Metanephros (tissue), 2 donors: ENCODE data around the gene TMPRSS11B.

GRCh38 chr4:54941125-54941487 is 184.3 kb downstream of the KDR start:
- RAMPAGE, long total RNA, result no peak

GRCh38 chr4:55118556-55118839 is 6.9 kb downstream of the KDR start:
- RAMPAGE, long total RNA, result no peak

GRCh38 chr4:55270031-55270344 is 76.1 kb upstream of the SRD5A3 start:
- RAMPAGE, long total RNA, result no peak

DNA sequence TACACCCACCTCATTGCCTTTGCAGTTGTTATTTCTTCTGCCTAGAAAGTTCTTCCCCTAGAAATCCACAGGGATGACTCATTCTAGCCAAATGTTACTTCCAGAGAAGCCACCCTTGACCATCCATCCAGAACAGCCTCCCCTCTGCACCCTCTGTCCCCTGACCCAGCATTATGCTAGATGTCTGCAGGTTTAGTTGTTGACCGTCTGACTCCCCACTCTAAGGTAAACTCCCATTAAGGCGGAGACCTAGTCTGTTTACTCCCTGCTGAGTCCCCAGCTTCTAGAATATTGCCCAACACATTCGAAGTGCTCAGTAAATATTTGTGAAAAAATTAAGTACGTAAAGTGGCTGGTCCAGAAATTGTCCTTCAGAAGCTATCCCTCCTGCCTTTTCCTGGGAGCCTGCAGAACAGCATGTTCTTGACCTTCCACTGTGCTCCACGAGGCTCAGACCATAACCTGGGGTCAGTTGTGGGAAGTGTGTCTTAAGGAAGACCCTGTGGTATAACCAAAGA is 11.0 kb downstream of the SRD5A3 start:
- RAMPAGE, long total RNA, result no peak

DNA sequence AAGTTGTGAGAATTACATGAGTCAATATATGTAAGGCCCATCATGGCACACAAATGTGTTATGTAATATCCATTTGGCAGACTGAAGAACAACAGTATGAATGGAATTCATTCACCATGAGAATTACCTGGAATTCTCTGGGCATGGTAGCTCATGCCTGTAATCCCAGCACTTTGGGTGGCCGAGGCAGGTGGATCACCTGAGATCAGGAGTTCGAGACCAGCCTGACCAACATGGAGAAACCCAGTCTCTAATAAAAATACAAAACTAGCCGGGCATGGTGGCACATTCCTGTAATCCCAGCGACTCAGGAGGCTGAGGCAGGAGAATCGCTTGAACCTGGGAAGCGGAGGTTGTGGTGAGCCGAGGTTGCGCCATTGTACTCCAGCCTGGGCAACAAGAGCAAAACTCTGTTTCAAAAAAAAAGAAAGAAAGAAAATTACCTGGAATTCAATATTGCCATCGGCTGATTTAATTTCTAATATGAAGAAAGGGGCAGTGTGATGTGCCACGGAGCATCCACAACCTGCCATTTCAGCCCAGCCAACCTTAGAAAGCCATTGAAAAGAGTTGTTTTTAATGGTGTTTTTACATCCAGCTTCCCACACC is 4.7 kb upstream of the SRP72 start:
- RAMPAGE, long total RNA, result no peak

DNA sequence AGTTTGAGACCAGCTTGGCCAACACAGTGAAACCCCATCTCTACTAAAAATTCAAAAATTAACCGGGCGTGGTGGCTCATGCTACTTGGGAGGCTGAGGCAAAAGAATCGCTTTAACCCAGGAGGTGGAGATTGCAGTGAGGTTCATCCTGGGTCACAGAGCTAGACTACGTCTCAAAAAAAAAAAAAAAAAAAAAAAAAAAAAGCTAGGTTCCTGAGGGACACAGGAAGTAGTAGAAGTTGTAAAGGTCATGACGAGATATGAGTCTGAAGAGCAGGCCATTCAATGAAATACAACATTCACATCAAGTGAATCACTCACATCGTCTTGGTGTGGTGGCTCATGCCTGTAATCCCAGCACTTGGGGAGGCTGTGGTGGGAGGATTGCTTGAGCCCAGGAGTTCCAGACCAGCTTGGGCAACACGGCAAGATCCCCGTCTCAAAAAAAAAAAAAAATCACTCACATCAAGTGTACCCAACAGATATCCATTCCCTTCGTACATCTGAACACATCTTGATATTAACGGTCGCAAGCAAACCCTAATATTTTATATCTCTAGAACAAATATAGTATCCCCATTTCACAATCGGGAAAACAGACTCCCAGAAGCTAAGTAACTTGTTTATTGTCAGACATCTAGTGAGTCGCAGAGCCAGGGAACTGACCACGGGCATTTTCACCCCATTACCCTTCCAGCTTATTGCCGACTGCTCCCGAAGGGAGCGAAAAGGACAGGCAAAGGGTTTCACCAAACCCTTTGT is 930 bp upstream of the SRP72 start:
- RAMPAGE, long total RNA, result no peak

- RAMPAGE, long total RNA, result no peak
Observed at GRCh38 chr4:56658244-56658797, 22.8 kb downstream of the HOPX start.

DNA sequence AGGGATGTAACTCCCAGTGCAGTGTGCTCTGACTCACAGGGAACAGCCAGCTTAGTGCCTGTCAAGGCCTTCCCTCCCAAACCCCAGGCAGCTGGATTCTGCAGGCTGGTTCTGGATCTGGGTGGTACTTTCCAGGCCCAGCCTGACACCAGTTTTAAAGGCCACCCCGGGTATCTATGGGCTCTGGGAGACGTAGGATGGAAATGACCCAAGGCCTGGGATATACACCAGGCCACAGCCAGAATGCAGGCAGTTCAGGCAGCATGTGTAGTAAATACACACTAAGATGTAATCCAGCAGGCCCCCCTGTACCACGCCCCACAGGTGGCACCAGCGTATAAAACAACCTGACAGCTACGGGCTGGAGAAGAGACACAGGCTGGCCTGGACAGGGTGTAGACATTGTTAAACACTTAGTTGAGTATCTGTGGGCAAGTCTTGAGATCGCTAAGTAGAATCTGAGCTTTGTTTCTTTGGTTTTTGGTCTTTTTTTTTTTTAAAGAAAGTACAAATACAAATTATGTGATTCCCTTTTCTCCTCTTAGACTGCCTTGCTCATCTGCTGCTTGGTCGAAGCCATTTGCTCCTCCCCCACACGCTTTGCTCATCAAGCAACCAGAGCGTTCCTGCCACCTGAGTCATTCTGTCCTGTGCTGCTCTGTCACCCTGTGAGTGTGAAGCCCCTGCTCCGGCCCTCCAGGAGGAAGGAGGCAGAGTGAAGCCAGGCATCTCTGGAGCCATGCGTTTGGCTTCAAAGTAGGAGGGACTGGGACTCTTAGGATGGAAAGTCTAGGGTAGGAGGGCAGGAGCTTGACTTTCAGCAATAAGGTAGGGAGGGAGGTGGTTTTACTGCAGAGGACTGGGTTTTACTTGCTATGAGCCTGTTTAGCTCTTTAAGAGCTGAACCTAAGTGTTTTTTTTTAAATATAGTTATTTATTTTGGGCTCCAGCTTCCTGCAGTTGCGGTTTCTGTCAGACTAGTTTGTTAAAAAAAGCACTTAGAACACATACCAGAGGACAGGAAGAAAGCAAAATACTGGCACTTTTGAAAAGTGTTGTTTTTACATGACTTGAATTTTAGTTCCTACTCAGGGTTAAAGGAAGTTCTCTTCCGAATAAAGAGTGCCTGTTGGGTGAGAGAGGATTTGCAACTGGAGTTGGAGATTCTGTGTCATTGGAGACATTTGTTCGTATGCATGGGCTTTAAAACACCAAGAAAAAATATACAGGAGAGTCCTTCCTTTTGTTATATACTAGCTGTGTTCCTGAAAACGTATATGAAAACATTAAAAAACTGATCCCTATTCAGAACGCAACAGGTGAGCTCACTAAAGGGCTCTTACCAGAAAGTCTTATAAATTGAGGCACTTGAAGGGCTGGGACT is 63.7 kb downstream of the SPINK2 start:
- RAMPAGE, long total RNA, result no peak

DNA sequence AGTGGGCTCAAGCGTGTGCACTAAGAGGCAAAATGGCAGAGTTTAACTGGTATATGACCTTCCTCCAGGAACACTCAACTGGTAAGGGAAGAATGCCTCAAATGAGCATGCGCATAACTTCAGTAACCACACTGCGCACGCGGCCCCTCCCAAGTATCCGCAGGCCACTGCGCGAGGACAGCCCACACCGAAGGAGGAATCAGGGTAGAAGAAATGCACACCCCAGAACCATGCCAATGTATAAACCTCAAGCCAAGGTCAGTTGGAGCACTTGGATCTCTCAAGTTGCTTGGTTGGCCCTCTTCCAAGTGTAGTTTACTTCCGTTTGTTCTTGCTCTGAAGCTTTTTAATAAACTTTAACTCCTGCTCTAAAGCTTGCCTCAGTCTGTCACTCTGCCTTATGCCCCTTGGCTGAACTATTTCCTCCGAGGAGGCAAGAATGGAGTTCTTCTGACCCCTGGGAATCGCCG is 21.9 kb upstream of the SPINK2 start:
- RAMPAGE, long total RNA, result no peak

DNA sequence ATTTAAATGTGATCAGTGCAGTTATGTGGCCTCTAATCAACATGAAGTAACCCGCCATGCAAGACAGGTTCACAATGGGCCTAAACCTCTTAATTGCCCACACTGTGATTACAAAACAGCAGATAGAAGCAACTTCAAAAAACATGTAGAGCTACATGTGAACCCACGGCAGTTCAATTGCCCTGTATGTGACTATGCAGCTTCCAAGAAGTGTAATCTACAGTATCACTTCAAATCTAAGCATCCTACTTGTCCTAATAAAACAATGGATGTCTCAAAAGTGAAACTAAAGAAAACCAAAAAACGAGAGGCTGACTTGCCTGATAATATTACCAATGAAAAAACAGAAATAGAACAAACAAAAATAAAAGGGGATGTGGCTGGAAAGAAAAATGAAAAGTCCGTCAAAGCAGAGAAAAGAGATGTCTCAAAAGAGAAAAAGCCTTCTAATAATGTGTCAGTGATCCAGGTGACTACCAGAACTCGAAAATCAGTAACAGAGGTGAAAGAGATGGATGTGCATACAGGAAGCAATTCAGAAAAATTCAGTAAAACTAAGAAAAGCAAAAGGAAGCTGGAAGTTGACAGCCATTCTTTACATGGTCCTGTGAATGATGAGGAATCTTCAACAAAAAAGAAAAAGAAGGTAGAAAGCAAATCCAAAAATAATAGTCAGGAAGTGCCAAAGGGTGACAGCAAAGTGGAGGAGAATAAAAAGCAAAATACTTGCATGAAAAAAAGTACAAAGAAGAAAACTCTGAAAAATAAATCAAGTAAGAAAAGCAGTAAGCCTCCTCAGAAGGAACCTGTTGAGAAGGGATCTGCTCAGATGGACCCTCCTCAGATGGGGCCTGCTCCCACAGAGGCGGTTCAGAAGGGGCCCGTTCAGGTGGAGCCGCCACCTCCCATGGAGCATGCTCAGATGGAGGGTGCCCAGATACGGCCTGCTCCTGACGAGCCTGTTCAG is 22.4 kb downstream of the REST start:
- RAMPAGE, long total RNA, result no peak

DNA sequence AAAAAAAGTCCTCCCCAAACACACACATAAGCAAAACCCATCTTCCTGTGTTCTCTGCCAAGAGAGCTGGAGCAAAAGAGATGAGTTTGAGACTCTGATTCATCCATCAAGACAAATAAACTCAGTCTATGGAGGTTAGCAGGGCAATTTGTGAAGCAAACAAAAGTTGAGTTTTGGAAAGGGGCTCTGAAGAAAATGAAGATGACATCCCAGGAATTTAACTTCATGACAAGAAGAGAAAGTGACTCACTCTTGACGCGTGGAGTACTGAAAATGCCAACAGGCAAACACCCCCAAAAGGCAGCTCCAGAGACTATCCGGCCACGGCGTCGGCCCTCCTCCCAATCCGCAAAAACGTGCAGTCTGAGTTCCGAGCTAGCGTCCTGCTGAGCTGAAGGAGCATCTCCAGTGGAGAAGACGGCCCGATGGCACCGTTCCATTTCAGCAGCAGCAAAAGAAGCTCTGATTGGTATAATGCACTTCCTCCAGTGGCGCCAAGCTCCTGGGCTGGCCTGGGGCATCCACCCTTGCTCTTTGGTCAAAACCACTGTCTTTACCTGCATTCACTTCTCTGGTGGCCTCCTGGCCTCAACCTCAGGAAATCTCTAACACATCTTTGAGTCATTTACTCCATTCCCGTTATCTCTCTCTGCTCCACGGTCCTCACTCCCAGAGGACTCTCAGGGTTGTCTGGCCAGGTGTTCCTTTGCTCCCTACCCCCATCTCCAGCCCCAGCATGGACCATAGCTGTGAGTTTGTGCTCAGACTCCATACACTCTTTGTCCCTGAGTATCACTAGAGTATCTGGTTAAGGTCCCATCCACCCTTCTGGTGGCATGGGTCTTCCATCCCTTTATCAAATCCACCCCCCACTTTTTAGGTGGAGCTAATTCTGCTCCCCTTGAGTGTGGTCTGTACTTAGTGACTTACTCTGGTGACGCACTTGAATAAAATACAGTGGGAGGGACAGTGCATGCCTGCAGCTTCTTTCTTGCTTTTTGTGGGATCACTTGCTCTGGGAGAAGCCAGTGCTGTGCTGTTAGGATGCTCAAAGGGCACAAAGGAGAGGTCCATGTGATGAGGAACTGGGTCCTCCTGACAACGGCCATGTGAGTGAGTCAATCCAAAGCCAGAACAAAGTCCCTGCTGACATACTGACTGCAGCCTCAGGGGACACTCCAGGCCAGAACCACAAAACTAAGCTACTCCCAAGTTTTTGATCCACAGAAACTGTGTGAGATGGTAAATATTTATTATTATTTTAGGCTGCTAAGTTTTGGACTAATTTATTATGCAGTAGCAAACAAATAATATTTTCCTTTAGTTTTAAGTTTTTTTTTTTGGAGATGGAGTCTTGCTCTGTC is 44.5 kb downstream of the IGFBP7 start:
- RAMPAGE, long total RNA, result no peak

- RAMPAGE, long total RNA, result no peak
Observed at GRCh38 chr4:57068611-57068886, 41.6 kb downstream of the IGFBP7 start.

DNA sequence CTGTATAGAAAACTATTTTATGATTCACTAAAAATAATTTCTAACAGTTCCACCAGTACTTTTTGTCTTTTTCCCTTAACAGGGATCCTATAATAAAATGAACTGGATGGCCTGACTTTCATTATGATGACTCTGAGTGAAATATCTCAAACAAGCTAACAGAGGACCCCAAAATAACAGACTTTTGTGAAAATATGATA is 643.4 kb upstream of the ADGRL3 start:
- RAMPAGE, long total RNA, result no peak

DNA sequence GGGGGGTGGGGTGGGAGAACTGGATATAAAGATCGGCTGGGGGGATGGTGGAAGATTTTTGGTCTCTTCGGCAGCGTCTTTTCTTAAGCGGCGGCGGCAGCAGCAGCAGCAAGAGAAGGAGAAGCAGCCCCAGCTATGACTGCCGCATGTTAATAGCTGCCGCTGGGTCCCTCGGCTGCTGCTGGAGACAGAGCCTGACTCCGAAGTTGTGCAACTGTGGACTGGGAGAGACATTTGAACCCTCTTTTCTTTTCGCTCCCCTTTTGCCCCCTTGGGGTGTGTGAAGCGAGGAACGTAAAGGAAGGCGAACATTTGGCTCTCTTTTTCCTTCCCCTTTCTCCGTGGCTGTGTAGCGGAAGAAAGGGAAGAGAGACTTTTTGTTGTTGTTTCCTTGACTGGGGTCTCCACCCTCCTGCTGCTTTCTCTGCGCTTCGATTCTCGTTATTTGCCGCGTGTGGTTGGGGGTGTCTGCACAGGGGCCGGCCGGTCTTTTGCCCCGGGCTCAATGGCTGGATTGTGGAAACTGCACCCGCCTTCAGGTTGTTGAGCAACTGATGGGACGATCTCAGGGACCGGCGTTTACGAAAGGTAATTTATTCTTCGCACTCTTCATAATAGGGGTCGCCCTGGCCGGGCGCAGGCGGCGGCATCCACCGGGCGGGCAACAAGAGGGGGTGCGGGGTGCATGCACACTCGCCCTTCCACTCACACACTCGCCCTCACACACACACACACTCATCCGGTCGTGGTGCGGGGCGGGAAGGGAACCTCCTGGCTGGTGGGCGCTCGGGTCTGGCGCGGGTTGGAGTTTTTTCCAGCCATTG is 1.3 kb downstream of the ADGRL3 start:
- RAMPAGE, long total RNA, result no peak

- RAMPAGE, long total RNA, result no peak
Observed at GRCh38 chr4:62133367-62134001, 933.4 kb downstream of the ADGRL3 start.

DNA sequence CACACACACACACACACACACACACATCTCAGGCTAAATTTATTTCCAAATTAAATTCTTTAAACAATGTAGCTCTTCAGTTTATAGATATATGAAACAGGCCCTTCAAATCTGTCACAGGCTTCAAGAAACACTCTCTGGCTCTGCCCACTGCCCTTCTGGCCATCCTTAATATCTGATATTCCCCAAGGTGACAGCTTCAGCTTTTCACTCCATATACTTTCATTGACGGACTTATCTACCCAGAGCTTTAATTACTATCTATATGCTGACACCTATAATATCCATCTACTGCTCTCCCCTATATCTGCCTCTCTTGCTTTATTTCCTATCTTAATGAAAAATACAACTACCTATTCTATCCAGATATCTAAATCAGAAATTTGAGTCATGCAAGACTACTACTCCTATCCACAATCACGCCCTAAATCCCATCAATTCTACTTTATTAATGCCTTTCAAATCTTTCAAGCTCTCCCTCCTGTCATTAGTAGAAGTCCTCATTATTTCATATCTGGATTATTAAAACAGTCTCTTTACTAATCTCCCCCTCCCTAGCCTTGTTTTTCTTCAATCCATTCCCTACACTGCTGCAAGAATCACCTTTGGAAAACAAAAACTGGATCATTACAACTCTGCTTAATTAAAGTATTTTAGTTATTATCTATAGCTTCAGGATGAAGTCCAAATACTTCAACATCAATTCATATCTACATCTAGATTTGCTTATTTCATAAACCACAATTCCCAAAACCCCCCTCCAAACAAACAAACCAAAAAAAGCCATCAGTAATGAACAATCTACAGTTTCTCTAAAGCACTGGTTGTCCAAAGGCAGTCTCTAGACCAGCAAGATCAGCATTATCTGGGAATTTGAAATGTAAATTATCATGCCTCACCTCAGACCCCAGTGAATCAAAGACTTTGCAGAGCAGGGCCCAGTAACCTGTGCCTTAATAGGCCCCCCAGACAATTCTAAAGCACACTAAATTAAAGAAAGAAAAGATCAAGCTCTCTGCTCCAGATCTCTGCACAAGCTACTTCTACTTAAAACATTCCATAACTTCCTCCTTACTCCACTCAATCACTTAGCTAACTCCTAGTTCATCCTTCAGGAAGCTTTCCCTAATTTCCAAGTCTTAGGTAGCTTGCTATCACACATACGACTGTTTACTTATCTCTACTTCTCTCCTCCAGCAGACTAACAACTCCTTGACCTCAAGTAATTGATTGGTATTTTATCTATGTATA is 35.6 kb downstream of the CENPC start:
- RAMPAGE, long total RNA, result no peak

DNA sequence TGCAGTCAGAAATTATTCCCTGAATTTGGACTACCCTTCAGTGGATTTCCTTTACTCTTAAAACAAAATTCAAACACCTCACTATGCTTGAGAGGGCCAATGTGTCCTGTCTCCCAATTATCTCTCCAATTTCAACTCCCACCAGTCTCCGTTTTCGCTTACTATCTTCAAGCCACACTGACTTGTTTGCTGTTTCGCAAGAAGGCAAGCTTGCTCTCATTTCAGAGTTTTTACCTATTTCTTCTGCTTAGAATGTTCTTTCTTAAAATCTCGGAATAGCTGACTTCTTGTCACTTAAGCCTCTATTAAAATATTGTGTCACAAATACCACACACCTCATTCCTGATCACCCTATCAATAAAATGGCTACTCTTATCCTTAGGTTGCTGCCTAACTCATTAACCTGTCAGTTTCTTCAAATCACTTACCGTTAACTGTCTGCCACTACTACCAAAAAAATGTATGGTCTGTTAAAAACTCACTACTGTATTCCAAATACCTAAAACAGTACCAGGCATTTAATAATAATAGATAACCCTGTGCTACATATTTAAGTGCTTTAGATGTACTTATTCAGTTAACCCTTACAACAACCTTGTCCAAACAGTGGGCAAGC is 3.0 kb downstream of the UBA6 start:
- RAMPAGE, long total RNA, result no peak

DNA sequence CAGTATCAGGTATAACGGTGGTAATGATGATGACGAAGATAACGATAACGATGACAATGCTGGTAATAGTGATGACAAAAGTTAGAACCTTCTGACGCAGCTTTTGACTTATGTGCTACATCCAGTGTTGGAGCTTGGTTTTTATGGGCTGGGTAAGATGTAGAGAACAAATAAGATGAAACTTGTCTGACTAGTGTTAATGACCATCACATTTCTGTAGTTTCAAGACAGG is at the start of gene TMPRSS11B:
TMPRSS11B (minus strand) TSS at position 117 of the 232 bp plus-strand sequence.
- RAMPAGE, long total RNA, result no peak

GRCh38 chr4:68328098-68328710 is 21.7 kb downstream of the YTHDC1 start:
- RAMPAGE, long total RNA, result no peak

- RAMPAGE, long total RNA, result no peak
Observed at GRCh38 chr4:68376383-68376701, 26.5 kb upstream of the YTHDC1 start.